SUDHL5 (cell line): ENCODE data around the gene SLC28A2.

- PRO-cap, result no peak
These were observed 150.2 kb downstream of the WDR76 start for GRCh38 chr15:43977104-43977303.

DNA sequence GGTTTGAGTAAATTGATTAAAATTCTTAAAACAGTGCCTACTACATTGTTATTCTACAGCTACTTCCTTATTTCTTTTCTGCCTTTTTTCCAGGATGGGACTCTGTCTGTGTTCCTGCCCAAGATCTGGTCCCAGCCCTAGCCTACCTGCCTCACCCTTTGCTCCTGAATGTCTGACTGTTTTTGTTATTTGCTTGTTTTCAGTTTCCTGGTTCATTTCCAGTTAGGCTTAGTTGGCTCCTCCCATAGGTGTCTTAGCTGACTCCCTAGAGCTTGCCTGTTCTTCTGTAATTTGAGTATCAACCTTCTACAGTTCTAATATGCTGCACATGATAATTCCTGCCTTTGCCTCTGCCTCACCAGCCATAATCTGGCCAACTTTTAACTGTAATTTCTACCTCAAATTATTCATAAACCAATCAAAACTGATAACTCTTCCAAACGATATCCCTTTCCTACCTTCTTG is 8.1 kb downstream of the GOLM2 start:
- PRO-cap, result unidirectional peak, minus-strand start at position 178 of the sequence

GRCh38 chr15:44428227-44428647 is 808 bp downstream of the CTDSPL2 start:
- PRO-cap, result no peak

DNA sequence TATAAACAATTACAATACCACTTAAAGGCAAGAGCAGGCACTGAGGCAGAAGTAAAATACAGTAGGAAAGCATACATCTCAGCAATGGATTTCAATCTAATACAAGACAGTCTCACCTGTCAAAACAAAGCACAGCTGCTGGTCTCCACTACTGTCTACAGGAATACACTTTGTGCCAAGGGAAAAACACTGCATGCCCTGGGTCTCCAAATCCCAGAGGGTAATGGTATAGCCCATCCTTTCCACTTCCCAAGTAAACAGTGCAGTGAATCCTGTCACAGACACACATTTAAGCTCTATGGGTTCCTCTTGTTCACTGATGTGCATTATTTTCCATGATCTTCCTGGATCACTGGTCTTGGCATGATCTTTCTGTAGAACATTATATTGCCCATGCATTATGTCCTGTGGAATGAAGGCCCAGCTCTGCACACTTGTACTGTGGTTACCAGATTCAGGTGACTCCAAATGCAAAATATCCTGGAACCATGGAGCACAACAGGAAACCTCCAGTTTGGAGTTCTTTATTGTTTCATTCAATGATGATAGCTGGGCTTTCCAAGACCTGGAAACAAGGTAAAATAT is 12.0 kb downstream of the SPG11 start:
- PRO-cap, result no peak

- PRO-cap, result no peak
These were observed 7.2 kb upstream of the SPG11 start for GRCh38 chr15:44670513-44671148.

DNA sequence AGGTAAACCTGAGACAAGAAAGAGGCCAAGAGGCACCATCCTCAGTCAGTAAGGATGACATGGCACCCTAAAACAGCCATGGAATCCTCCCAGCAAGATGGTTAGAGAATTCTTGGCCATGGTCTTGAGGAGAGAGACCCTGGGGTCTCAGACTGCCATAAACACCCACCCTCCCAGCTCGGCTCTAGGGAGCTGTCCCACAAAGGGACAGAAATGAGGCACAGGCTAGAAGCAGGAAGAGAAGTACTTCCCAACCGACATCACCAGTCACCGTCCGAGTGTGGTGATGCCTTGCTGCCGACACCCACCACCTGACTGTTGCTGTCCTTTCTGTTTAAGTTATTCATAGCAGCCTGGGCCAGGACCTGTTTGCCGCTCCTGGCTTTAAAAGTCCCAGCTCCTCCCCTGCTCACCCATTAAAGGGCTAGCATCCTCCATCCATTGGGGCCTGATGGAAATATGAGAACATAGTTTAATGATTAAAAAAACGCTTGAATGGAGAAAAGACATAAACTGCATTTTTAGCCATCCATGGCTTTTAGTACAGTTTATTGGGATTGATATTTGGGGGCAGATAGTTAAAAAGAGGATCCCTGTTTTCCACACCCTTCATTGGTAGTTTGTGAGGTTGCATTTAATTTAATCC is 13.2 kb upstream of the SPG11 start:
- PRO-cap, result no peak

- PRO-cap, result no peak
These were observed 9.4 kb upstream of the TRIM69 start for GRCh38 chr15:44726988-44727366.

- PRO-cap, result no peak
These were observed 6.6 kb upstream of the TRIM69 start for GRCh38 chr15:44729725-44730109.

- PRO-cap, result no peak
These were observed 73.8 kb downstream of the TRIM69 start for GRCh38 chr15:44810013-44810703.

DNA sequence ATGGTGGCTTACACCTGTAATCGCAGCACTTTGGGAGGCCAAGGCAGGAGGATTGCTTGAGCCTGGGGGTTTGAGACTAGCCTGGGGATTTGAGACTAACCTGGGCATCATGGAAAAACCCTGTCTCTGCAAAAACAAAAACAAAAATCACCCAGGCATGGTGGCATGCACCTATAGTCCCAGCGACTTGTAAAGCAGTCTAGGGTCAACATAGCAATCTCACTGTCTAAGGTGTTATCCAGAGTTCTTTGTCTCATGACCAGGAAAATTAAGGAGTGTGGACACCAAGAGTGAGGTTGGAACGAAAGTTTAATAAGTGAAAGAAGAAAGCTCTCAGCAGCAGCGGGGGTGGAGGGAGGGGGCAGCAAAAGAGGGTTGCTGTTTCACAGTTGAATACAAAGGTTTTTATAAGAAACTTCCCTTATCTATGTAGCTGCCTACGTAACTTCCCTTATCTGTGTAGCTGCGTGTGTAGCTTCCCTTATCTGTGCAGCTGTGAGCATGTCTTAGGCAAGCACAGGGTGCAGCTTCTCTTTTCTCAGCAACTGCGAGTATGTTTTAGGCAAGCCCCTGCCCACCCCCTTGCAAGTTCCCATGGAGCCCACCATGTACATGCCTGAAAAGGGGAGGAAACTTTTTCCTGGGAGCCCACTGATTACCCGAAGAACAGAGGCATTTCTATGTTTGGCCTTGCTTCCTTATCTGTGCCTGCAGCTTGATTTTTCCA is 25.6 kb downstream of the SORD start:
- PRO-cap, result no peak

- PRO-cap, result no peak
These were observed 31.5 kb downstream of the DUOX2 start for GRCh38 chr15:45082398-45082859.

GRCh38 chr15:45251873-45252308 is at the start of gene SLC28A2:
Gene SLC28A2 (plus strand): TSS chr15:45252234.
- PRO-cap, result no peak

DNA sequence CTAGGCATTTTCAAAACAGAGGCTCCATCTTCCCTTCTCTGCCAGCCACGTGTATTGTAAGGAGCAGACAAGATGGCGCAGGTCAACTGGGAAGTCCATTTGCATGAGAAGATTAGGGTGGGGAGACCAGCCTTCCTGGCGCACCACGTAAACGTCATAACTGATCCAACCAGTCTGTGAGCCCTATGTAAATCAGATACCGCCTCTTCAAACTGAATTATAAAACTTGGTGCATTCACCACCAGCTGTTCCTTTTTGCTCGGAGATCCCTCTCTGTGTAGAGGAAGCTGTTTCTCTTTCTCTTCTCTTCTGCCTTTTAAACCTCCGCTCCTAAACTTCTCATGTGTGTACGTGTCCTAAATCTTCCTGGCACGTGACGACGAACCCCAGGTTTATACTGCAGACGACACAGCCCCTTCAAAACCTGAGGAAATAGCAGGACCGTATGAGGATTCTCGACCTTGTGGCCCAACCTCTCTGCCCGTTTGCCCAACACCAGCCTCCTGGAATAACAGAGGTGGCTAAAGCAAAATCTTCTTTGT is 26.4 kb upstream of the SLC30A4 start:
- PRO-cap, result no peak

- PRO-cap, result no peak
These were observed 2.6 kb downstream of the SQOR start for GRCh38 chr15:45637360-45637942.

DNA sequence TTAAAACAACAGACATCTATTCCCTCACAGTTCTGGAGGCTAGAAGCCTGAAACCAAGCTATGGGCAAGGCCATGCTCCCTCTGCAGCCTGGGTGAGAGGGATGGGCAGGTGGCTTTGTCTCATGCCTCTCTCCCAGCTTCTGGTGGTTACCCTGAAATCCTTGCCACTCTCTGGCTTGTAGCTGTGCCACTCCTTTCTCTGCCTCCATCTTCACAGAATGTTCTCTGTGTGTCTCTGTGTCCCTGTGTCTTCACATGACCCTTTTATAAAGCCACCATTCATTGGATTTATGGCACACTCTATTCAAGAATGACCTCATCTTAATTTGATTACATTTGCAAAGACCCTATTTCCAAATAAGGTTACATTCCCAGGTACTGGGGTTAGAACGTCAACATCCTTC is 24.6 kb downstream of the SQOR start:
- PRO-cap, result no peak

- PRO-cap, result no peak
These were observed 805.3 kb downstream of the SQOR start for GRCh38 chr15:46440176-46440504.

DNA sequence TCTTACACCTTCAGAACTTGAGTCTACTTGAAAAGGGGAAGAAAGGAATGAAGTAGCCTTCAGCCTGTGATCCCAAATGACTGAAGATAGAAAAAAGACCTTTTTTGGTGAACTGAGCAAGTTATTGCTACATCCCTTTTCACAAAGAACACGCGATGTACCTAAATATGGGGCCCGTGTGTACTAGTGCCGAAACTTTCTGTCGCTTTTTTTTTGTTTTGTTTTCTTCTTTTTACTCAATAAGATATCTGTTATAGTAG is 4.9 kb downstream of the SEMA6D start:
- PRO-cap, result no peak

DNA sequence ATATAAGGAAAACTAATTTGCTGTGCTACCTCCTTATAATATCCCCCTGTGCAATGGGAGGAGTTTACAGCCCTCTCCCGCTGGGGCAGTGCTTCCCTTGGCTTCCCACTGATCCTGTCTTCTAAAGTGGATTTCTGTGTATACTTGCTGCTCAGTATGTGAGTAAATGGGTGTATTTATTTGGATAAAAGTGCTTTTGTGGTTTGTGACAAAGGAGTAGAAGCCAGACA is 68.7 kb downstream of the DUT start:
- PRO-cap, result no peak

GRCh38 chr15:48415251-48415971 is 84.2 kb downstream of the DUT start:
- PRO-cap, result no peak

- PRO-cap, result no peak
These were observed 101.4 kb downstream of the DUT start for GRCh38 chr15:48432668-48433033.